ENCODE results near the gene DEPDC7.

DNA sequence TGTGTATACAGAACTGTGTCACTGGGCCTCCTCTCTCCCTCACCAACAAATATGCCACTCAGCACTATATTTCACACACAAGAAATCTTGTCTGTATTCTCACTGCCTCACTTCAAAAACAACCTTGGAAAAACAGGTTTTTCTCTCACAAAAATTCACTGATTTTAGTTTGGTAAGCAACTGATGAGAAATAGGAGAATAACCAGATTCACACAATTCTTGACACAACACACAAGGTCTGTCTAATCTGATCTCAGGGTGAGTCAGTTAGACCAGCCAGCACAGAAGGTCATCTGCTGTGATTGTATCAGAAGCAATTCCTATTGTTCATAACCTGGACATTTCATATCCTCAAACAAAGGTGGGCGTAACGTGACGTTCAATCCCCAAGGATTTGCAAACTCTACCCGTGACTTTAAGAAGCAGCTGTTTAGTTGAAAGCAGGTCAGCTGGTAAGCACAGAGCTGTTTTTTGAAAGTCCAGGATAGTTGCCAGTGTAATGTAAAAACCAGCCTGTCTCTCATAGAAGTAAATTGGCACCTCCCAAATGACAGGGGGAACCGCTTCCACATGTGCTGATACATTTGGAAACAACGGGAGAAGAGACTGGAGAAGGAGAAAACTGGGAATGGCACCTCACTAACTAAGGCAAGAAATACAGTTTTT lies 385.1 kb downstream of the DCDC1 start:
- PRO-cap, 2 experiments, result peak in 1 of 2 experiments; most common plus-strand start position 433 of the sequence (in 1)

DNA sequence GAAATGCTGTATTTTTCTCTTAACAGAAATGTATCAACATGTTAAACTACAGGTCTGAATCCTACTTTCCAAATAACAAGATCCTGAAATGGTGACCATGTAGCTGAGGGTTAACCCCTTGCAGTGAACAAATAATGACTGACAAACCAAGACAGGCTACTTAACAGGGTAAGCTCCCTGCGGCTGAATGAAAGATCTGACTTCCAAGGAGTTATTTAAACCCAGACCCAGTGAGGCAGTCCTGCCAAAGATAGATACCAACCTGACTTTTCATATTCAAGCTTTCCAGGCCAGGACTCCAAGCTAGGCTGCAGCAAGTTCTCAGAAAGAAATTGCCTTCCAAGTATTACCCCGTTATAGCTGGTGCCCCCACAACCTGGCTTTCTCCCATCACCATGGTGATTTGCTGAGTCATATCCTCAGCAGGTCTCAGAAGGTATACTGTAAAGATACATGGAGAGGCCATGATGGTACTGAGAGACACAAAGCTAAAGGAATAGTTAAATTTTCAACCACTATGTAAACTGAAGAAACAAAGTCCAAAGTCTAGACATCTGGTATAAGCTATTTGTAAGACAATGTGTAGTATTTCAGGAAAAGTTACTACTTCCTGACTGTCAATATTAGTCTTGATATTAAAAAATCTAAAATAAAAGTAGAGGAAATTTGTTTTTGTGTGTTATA lies 377.2 kb downstream of the DCDC1 start:
- PRO-cap, 2 experiments, result no peak in any of the 2 experiments

DNA sequence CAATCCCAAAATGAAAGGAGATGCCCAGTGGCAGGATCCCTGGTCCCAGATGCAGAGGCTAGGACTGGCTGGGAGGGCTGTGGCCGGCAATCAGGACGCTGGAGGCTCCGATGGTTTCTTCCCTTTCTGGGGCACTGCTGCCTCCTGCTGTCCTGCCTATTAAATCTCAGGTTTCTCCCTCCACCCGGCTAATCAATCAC lies 82.5 kb downstream of the RCN1 start:
- PRO-cap, 2 experiments, result peak in 2 of 2 experiments; most common minus-strand start position 66 of the sequence (in 2)

DNA sequence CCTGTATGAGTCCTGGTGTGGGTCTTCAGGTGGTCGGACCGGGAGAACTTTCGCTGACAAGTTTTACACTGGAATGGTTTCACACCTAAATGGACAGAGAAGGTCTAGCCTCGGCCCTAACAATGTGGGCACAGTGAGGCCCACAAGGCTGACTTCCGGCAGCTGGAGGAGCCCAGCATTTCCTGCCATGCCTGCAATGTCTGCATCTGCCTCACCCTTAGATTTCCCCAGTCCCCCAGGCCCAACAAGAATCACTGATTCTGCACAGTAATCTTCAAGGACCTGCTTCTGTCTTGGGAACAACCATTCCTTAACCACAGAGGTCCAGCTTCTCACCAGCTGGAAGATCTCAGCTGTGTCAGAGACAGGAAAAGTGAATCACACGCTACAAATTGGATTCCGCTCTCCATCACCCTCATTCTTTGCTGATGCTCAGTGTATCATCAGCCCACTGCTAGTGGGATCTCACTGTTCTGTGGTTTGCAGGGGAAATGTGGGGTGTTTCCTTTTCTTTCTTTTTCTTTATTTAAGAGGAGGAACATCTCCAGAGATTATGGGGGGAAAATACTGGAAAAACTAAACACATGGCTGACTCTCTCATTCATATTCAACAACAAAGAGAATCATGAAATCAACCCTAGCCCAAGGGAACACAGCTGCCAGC lies 43.2 kb downstream of the WT1 start:
- PRO-cap, 2 experiments, result no peak in any of the 2 experiments

DNA sequence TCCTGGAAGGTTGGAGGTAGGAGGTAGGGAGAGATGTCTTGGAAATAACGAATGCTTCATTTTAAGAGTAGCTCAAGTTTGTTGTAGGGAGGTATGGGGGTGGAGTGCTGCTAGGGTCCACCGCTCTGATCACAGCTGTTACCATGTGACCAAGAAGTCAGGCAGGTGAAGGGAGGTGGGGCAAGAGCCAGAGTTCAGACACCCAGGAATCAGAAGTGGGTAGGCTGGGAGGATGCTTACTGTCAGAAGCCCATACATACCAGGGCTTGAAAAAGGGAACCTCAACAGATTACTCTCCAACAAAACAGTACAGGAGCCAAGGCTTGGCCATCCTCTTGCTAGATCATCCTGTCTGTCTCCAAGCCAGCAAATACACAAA lies 30.8 kb upstream of the WT1 start:
- PRO-cap, 2 experiments, result peak in 2 of 2 experiments; most common minus-strand start position 116 of the sequence (in 2)

DNA sequence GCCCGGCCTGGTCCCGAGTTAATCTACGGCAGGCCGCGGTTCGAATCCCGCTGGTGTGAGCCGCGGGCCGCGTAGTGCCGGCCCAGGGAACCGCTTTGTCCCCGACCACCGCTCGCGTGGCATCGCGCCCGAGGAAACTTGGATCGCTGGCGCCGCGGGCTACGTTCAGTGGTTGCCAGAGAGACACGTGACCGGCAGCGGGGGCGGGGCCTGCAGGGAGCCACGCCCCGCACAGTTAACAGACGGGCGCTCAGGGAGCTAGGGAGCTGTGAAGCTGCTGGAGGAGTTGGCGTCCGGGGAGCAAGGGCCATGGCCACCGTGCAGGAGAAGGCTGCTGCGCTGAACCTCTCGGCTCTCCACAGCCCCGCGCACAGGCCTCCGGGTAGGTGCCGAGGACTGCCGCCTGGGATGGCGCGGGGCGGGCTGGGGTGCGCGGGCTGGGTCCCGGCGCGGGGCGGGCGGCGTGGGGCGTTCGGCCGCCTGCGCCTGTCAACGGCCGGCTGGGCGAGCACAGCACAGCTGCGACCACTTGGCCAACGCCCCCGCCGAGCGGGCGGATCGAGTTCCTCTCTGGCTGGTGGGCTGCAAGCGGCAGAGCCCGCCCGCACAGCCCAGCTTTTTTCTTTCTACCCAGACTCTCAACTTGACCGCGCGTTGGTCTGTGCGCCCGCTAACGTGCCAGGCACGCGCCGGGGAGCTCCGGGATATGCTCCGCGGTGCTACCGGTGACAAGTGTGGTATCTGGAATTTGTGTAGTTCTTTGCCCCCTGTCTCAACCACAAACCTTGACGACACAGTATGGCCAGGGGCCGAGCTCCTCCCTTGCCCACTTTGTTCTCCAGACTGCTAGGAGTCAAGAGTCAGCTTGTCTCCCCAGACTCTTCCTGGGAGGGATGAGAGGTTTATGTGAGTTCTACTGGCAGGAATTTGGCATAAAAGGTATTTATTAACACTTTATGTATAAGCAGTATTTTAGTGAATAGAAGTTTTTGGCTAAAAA lies at the start of gene DEPDC7:
Gene DEPDC7 (plus strand): TSS at position 232 of the 1,000 bp plus-strand sequence.
- PRO-cap, 2 experiments, result peak in 2 of 2 experiments; most common plus-strand start position 265 of the sequence (in 2); most common minus-strand start position 140 of the sequence (in 2)

GRCh38 chr11:33018745-33019442 lies 3.2 kb downstream of the DEPDC7 start:
- PRO-cap, 2 experiments, result no peak in any of the 2 experiments

DNA sequence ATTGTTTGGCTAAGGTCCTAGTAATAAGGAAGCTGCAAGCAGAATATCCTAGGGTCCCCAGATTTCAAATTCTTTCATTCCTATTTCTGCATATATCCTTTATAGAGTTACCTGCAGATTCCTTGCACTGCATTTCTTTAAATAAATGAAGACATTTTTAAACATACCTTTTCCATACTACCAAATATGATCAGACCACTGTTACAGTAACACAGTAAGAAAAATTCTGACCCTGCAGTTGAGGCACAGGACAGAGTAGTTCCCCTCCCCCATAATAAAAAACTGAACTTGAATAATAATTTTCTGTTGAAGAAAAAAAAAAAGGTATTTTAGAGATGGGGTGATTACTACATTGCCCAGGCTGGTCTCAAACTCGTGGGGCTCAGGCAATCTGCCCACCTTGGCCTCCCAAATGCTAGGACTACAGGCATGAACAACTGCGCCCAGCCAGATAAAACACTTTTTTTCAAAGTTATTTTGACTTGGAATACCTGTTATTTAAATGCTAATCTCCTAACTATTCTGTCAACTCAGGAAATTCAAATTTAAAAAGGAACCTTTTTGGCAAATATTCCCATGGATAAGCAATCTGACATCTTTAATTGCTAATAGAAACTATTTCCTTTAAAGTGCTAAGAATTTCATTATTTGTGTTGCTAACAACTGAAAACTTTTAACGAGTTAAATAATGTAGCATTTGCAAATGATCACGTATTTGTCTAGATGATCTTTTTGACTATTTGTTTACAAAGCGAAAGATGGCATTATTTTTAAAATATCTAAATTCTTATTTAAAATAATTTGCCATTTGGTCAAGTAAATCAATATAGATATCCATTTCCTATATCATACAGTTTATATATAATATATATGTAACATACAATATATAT lies 29.0 kb downstream of the CSTF3 start:
- PRO-cap, 2 experiments, result no peak in any of the 2 experiments

GRCh38 chr11:33301291-33302031 lies 44.3 kb downstream of the HIPK3 start:
- PRO-cap, 2 experiments, result no peak in any of the 2 experiments

DNA sequence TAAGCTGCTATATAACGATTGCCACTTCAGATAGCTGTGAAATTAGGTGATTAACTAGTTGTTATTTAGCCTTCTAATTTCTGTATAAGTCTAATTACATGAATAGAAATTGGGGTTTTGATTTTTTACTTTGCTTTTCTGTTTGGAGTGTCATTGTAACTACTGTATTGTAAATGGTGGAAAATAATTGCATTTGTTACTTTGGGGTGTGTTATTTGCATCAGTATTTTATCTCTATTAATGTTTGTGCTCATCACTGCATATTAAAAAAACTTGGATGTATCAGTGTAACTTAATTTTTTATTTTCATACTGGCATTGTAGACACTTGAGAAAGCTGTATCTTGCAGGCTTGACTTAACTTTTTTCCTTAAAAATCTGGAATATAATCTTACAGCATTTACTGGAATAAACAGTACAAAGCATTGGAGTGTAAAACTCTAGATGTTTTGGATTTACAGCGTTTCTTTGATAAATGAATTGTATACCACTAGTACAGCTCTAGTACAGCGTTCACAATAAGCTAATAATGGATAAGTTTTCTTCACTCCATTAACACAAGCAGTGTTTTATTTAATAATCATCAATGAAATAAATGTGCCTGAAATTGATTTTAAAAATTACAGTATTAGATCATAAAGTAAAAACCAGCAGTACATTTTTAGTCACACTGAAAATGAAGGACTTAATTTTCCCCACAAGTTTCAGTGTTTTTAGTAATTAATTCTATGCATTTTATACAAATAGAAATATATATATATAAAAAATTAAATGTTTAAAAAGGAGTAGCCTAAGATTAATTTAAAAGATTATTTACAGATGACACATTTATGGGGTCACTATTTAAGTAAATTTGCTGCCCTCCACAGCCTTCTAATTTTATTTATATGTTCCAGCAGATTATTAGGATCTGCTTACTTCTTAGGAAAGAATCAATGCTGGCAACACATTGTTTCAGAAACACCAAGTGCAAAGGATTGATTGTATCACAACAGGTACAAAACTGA lies 20.5 kb upstream of the KIAA1549L start:
- PRO-cap, 2 experiments, result no peak in any of the 2 experiments

DNA sequence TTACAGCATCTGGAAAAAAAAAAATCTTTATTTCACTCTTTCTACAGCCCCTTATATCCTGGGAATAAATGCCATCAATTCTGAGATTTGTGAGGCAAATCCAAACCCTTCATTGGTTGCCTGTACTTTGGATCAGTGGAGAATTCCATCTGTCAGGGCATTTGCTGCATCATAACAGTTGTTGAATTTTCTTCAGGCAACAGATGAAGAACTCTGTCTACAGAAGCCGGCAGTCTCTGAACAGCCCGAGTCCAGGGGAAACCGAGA lies 82.4 kb downstream of the C11orf91 start:
- PRO-cap, 2 experiments, result no peak in any of the 2 experiments

- PRO-cap, 2 experiments, result no peak in any of the 2 experiments
These were observed 3.8 kb downstream of the C11orf91 start for GRCh38 chr11:33696811-33697337.

GRCh38 chr11:33699592-33700069 lies 995 bp downstream of the C11orf91 start:
- PRO-cap, 2 experiments, result no peak in any of the 2 experiments

DNA sequence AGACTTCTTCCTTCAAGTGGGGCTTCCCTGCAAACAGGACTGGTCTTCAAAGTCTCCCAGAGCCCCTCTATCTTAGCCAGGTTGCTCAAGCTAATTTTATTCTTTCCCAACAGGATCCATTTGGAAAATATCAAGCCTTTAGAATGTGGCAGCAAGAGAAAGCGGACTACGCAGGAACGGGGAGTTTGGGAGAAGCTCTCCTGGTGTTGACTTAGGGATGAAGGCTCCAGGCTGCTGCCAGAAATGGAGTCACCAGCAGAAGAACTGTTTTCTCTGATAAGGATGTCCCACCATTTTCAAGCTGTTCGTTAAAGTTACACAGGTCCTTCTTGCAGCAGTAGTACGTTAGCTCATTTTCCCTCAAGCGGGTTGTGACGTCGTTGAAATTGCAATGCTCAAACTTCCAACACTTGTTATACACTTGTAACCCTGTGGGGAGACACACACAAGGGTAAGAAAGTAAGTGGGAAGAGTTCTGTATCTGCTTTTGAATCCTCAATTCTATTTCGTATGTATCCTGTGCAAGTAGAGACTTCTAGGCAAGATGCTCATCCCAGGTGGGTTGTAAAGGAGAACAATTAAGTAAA lies 9.4 kb upstream of the C11orf91 start:
- PRO-cap, 2 experiments, result no peak in any of the 2 experiments

- PRO-cap, 2 experiments, result no peak in any of the 2 experiments
These were observed 4.4 kb downstream of the CD59 start for GRCh38 chr11:33731969-33732168.

GRCh38 chr11:33864344-33864926 lies 27.4 kb downstream of the LMO2 start:
- PRO-cap, 2 experiments, result no peak in any of the 2 experiments

DNA sequence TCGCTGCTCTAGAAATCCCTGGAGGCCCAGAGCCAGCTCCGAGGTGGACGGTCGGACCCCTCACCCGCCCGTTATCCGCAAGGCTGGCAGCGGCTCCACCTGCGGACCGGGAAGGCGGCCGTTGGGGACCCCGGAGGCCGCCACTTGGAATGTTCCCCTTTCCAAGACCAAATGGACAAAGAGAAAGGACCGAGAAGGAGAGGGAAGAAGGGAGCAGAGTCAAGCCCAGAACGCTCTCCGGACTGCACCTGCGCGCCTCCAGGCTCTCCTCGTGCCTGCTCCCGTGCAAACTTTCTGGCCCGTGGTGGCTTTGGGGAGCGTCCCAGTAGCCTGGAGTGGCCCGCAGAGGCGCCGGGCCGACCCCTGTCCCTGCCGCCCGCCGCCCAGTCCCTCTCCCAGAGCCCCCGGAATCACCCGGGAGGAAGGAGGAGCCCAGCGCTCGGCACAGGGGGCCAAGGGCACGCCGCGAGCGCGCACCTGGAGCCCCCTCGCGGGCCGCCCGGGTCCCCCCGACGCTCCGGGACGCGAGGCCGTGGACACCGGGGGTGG lies 23.0 kb downstream of the LMO2 start:
- PRO-cap, 2 experiments, result no peak in any of the 2 experiments

DNA sequence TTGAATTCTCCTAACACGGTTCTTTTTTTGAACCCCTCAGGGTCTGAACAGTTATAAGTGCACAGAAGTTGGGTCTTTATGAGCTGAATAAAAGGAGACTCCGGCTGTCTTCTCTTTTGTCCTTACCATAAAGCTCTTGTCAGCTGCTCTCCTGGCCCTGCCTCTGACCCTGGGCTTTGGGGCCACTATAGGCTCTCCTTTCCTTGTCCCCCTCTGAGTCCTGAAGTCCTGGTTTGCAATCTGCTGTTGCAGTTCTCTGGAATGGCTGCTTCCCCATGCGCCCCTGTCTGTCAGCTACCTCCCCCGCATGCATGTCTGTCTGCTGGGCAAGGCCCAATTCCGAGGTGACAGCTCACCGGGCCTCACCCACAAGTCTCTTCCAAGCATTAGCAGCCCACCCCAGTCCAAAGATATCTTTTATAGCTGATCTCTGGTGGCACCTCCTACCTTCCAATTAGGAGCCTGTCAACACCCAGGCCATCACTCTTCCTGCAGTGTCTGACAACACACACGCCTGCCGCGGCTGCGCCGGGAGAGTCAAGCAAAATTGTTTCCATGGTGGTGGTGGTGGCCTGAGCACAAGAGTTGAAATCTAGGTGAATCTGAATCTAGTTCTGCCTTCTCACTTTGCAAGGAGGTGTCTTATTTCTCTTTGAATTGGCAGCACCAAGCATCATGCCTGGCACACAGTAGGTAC lies 1.0 kb upstream of the LMO2 start:
- PRO-cap, 2 experiments, result no peak in any of the 2 experiments

- PRO-cap, 2 experiments, result no peak in any of the 2 experiments
These were observed 60.7 kb upstream of the CAPRIN1 start for GRCh38 chr11:33990730-33991311.

DNA sequence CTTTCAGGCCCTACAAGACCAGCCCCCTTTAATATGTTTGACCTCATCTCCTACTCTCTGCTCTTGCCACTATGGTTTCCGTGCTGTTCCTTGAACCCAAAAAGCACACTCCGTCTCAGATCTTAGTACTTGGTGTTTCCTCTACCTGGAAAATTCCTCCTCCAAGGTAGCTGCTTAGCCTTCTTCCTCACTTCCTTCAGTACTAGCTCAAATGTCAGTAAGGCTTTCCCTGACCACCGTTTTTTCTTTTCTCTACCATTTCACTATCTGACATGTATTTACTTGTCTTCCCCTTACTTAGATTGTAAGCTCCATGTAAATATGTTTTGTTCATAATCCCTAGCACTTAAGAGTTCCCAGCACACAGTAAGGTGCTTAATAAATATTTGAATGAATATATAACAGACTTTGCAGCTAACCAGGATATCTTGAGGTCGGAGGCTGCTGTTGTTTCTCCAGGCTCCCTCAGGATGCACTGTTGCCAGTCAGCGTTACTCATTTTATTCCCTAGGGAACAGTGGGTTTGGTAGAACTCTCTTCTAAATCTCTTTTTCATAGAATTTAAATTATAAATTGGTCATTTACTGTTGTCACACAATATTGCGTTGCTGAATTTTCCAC lies 1.2 kb upstream of the CAPRIN1 start:
- PRO-cap, 2 experiments, result no peak in any of the 2 experiments